ENCODE data around the gene CARD14.

DNA sequence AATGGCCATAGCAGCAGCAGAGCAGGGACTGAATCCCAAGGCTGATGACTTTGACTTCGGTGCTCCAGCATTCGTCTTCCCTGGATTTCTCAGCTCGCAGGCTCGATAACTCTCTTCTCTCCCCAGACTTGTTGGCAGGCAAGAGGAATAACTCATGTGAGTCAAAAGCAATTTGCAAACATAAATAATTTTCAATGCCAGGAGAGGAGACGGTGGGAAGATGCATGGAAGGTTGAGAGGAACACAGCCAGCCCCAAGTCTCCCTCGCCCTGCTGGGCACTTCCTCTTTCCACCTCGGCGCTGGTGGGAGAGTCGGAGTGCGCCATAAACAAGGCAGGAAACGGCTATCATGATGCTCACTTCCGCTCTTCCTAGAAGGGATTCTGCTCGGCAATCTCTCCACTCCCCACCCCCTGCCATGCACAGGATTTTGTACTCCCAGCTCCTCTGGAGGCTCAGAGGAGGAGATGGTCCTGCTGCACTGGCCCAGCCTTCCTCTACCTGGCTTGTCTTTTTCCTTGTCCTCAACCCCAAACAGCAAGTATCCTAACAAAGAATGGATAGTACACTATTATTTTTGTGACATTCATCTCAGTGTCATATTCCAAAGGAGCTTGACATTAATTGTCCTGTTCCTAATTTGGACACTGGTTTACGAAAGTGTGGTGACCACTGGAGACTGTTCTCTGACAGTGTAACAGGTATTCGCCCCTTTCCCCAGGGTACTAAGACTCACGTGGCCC lies 13.0 kb downstream of the CBX4 start:
- PRO-cap: no peak
- RAMPAGE, long total RNA: no peak
- RRBS: no CpG with 5 or more reads among the region's 16 CpGs

GRCh38 chr17:79837223-79837883 lies 1.9 kb downstream of the CBX4 start:
- PRO-cap: no peak
- RAMPAGE, long total RNA: no peak
- RRBS: 1% methylated on average over 4 of the region's 27 CpGs

DNA sequence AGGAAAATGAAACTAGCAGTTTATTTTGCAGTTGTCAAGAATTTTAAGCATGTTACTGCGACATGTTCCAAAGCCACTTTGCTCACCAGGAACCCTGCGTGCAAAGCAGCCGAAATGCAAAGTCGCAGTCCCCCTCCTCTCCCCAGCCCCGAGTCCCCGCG lies 1.2 kb downstream of the CBX4 start:
- PRO-cap: no peak
- RAMPAGE, long total RNA: no peak
- RRBS: no CpG with 5 or more reads among the region's 7 CpGs

- PRO-cap: no peak
- RAMPAGE, long total RNA: no peak
- RRBS: no CpG with 5 or more reads among the region's 9 CpGs
These were observed 58.5 kb upstream of the CBX4 start for GRCh38 chr17:79897658-79898224.

- PRO-cap: no peak
- RAMPAGE, long total RNA: no peak
- RRBS: 82% methylated on average over 16 of the region's 31 CpGs
These were observed 86.7 kb upstream of the CBX4 start for GRCh38 chr17:79925658-79926593.

- PRO-cap: no peak
- RAMPAGE, long total RNA: no peak
- RRBS: no CpG with 5 or more reads among the region's 34 CpGs
These were observed 97.3 kb upstream of the CBX4 start for GRCh38 chr17:79936121-79937416.

GRCh38 chr17:79950734-79951154 lies 84.9 kb downstream of the TBC1D16 start:
- PRO-cap: no peak
- RAMPAGE, long total RNA: no peak
- RRBS: 60% methylated on average over 6 of the region's 18 CpGs

DNA sequence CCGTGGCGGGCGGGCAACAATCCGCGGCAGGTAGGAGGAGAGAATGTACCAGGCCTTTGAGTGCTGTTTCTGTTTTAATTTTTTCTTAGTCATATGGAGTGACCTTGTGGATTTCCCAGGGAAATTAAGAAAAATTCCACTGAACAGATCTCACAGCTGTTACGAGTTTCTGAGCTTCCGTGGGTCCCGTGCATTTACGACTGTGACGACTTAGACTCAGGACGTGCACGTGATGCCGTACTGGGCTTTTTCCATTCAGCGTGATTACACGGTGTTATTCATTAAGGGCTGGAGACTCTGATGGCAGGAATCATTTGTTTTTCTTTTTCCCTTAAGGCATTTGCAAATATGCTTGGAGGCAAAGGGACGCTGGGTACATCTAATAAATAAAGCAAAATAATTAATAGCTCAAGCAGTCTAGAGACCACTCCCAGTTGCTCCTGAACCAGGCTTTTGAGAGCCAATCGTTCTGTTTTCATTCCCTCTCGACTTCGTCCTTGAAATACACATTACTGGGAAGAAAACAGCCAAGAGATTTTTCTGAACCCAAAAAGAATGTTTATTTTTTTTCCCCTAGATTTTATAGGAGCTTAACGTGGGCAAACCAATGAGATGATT lies 57.1 kb downstream of the TBC1D16 start:
- PRO-cap: no peak
- RAMPAGE, long total RNA: no peak
- RRBS: no CpG with 5 or more reads among the region's 20 CpGs

GRCh38 chr17:80069810-80070285 lies 31.5 kb upstream of the GAA start:
- PRO-cap: no peak
- RAMPAGE, long total RNA: no peak
- RRBS: no CpG with 5 or more reads among the region's 6 CpGs

GRCh38 chr17:80169747-80170245 lies at the start of gene CARD14:
CARD14 (plus strand) TSS chr17:80170030.
- PRO-cap: no peak
- RAMPAGE, long total RNA: no peak
- RRBS: no CpG with 5 or more reads among the region's 17 CpGs

- PRO-cap: no peak
- RAMPAGE, long total RNA: no peak
- RRBS: no CpG with 5 or more reads among the region's 17 CpGs
These were observed 18.0 kb downstream of the SGSH start for GRCh38 chr17:80202101-80202477.

GRCh38 chr17:80210324-80211648 lies 9.3 kb downstream of the SGSH start:
- PRO-cap: no peak
- RAMPAGE, long total RNA: no peak
- RRBS: 97% methylated on average over 7 of the region's 63 CpGs

DNA sequence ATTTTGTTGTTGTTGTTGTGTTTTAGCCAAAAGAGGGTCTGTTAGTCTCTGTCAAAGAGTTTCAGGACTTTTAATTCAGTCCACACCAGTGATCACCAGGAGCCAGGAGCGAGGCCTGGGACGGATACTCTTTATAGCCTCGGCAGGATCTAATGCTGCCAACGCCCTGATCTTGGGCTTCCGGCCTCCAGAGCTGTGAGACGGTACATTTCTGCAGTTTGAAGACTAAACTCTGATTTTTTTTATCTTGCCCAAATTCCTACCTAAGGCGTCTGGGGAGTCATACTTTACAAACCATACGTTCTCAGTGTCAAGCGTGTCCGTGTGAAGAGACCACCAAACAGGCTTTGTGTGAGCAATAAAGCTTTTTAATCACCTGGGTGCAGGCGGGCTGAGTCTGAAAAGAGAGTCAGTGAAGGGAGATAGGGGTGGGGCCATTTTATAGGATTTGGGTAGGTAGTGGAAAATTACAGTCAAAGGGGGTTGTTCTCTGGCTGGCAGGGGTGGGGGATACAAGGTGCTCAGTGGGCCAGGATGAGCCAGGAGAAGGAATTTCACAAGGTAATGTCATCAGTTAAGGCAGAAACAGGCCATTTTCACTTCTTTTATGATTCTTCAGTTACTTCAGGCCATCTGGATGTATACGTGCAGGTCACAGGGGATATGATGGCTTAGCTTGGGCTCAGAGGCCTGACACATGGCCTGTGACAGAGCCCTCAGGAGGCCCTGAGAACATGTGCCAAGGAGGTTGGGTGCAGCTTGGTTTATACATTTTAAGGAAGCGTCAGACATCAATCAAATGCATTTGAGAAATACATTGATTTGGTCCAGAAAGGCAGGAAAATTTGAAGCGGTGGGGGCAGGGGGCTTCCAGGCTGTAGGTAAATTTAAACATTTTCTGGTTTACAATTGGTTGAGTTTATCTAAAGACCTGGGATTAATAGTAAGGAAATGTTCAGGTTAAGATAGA lies 2.5 kb upstream of the RNF213 start:
- PRO-cap: no peak
- RAMPAGE, long total RNA: no peak
- RRBS: no CpG with 5 or more reads among the region's 14 CpGs

- PRO-cap: no peak
- RAMPAGE, long total RNA: no peak
- RRBS: no CpG with 5 or more reads among the region's 20 CpGs
These were observed 12.4 kb downstream of the RNF213 start for GRCh38 chr17:80272871-80273607.

DNA sequence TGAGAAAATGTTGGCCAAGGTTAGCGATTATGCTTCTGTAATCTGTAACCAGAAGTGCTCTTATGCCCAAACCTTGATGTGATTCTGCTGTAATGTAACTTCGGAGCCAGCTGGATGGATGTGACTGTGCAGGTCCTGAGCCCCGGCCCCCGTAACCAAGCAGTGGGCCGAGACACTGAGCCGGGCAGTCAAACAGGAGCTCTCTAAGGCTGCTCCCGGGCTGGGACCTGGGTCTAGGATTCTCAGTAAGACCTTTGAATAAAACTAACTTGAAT lies 22.8 kb downstream of the ENDOV start:
- PRO-cap: no peak
- RAMPAGE, long total RNA: no peak
- RRBS: 100% methylated on average over 1 of the region's 7 CpGs

DNA sequence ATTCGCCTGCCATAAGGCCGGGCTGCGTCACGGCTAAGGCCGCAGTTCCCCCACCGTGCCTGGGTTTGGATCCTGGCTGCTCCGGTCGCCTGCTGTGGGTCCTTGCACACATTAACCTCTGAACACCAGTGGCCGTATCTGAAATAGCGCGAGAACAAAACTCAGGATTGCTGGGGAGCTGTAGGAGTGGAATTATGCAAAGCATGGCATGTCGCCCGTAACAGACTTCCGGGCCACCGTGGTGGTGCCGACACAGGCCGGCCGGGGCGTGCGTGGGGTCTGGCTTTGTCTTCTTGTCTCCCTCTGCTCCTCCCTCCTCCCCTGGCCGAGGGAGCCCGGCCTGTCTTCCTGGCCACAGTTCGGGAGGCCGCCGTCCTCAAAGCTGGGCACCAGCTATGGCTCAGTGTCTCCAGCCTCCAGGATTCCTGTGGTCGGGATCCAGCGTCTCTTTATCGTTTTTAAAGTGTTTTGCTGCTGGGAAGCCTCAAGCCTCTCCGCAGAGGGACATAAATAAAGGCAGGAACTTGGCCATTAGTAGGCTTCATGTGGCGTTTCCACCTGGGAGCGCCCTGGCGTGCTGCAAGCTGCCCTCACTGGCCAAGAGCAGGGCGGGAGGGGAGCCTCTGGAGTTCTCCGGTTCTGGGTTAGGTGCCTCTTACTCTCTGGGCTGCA lies 21.9 kb upstream of the NPTX1 start:
- PRO-cap: no peak
- RAMPAGE, long total RNA: no peak
- RRBS: 15% methylated on average over 12 of the region's 34 CpGs

- PRO-cap: no peak
- RAMPAGE, long total RNA: no peak
- RRBS: no CpG with 5 or more reads among the region's 20 CpGs
These were observed 199.2 kb upstream of the CHMP6 start for GRCh38 chr17:80792305-80793066.

DNA sequence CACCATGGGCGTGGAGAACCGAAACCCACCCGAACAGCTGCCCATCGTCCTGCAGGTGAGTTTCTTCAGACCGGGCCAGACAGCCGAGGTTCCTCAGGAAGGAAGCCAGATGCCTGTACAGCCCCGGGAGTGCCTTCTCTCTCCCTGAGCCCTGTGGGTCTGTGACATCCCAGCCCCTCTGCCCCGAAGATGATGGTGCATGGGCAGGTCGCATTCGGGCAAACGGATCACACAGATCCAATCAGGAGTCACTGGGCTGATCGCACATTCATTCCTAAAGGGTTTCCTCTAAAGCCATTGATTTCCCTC lies 145.2 kb upstream of the CHMP6 start:
- PRO-cap: no peak
- RAMPAGE, long total RNA: no peak
- RRBS: 88% methylated on average over 3 of the region's 12 CpGs

DNA sequence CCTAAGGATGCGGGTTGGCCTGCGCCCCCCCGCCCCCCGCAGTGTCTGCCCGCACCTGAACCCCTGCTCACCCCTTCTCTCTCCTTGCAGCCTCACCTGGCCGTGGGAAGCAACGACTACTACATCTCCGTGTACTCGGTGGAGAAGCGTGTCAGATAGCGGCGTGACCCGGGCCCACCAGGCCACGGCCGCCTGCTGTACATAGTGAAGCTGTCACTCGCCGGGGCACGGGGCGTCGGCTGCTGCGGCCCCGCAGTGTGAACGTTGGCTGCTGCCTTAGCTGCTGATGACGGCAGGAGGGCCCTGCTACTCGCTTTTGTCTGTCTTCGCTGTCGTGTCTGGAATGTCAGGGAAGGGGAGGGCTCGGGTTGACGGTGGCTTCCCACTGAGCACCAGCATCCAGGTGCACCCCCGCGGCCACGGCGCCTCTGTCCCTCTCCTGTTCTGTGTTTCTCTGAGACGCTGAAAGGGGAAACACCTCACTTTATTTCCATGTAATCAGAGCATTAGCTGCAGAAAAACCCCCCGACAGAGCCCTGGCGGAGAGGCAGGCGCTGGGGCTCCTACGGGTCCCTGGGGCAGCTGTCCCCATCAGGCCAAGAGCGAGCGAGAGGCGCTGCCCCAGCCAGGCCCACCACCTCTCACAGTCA lies 27.3 kb upstream of the CHMP6 start:
- PRO-cap: no peak
- RAMPAGE, long total RNA: no peak
- RRBS: 95% methylated on average over 5 of the region's 41 CpGs

GRCh38 chr17:80969267-80969904 lies 22.3 kb upstream of the CHMP6 start:
- PRO-cap: no peak
- RAMPAGE, long total RNA: no peak
- RRBS: 54% methylated on average over 3 of the region's 24 CpGs